Bronchial epithelial cell (primary cell): ENCODE results near the gene ASCL5.

DNA sequence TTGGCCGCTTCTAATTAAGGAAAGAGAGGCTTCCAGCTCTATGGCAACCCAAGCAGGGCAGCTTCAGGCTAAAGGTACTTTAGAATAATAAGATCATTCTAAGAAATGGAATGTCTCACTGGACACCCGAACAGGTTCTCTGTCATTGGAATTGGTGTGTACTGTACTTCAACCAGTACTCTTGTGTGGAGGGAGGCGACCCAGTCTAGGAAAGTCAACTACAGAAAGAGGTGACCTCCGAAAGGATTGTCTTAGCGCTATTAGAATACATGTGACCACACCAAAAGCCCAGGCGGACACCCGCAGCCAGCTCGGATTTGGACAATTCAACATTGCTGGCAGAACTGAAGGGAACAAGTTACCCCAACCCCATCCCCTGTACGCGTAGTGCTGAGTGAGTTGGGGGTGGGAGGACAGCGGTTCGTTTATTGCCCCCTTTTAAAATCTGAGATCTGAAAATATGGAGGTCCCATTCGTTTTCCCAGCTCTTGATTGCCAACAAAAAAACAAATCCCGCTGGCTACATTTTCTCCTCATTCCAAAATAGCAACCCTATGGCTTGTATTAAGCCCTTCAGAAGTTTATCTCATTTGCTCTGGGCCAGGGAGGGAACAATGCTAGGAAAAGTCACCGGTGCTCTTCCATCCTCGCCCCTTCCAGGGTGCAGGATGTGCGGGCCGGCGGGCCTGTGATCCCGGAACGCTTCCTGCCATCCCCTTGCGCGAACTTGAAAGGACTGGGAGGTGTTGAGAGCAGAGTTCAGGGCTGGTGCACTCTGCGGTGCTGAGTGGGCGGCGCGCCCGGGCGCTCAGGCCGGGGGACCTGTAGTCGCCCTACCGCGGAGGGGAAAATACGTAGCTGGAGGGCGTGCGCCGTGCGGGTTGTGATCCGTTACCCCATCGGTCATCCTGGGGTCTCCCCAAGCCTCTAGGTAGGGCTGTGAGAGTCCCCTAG lies 12.8 kb downstream of the NR5A2 start:
- RRBS, 2 experiments, result 9 to 13% methylated on average over 4 to 13 of the region's 40 CpGs

DNA sequence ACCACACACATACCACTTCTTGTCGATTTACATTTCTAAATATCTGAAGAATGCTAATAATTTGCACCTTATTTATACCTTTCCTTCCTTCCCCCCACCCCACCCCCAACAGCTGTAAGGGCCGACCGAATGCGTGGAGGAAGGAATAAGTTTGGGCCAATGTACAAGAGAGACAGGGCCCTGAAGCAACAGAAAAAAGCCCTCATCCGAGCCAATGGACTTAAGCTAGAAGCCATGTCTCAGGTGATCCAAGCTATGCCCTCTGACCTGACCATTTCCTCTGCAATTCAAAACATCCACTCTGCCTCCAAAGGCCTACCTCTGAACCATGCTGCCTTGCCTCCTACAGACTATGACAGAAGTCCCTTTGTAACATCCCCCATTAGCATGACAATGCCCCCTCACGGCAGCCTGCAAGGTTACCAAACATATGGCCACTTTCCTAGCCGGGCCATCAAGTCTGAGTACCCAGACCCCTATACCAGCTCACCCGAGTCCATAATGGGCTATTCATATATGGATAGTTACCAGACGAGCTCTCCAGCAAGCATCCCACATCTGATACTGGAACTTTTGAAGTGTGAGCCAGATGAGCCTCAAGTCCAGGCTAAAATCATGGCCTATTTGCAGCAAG lies 20.7 kb downstream of the NR5A2 start:
- RRBS, 2 experiments, result no CpG with 5 or more reads among the region's 9 CpGs

DNA sequence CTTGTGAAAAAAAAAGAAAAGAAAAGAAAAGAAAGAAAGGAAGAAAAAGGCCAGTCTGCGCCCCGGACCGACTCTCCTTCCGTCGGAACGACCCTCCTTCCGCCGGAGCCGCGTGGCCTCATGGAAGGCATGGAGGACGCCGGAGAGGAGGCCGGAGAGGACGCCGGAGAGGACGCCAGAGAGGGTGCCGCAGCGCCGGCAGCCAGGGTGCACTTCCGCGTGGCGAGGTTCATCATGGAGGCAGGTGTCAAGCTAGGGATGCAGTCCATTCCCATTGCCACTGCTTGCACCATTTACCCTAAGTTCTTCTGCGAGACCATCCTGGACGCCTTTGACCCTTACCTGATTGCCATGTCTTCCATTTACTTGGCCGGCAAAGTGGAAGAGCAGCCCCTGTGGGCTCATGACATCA lies 185.9 kb downstream of the NR5A2 start:
- RRBS, 2 experiments, result 91 to 92% methylated on average over 4 to 6 of the region's 25 CpGs

- RRBS, 2 experiments, result no CpG with 5 or more reads among the region's 5 CpGs
Measured at GRCh38 chr1:200298180-200298818, 111.5 kb downstream of the ZNF281 start.

- RRBS, 2 experiments, result no CpG with 5 or more reads among the region's 8 CpGs
Measured at GRCh38 chr1:200628168-200628901, 7.8 kb upstream of the KIF14 start.

GRCh38 chr1:200642362-200642916 lies 21.9 kb upstream of the KIF14 start:
- RRBS, 2 experiments, result no CpG with 5 or more reads among the region's 6 CpGs

- RRBS, 2 experiments, result 5 to 9% methylated on average over 1 of the region's 8 CpGs
Measured at GRCh38 chr1:200738580-200738768, 219 bp upstream of the CAMSAP2 start.

- RRBS, 2 experiments, result no CpG with 5 or more reads among the region's 3 CpGs
Measured at GRCh38 chr1:200760729-200761149, 22.0 kb downstream of the CAMSAP2 start.

GRCh38 chr1:200769499-200770233 lies 31.0 kb downstream of the CAMSAP2 start:
- RRBS, 2 experiments, result no CpG with 5 or more reads among the region's 5 CpGs

GRCh38 chr1:201019057-201019870 lies 4.2 kb downstream of the KIF21B start:
- RRBS, 2 experiments, result no CpG with 5 or more reads among the region's 8 CpGs

DNA sequence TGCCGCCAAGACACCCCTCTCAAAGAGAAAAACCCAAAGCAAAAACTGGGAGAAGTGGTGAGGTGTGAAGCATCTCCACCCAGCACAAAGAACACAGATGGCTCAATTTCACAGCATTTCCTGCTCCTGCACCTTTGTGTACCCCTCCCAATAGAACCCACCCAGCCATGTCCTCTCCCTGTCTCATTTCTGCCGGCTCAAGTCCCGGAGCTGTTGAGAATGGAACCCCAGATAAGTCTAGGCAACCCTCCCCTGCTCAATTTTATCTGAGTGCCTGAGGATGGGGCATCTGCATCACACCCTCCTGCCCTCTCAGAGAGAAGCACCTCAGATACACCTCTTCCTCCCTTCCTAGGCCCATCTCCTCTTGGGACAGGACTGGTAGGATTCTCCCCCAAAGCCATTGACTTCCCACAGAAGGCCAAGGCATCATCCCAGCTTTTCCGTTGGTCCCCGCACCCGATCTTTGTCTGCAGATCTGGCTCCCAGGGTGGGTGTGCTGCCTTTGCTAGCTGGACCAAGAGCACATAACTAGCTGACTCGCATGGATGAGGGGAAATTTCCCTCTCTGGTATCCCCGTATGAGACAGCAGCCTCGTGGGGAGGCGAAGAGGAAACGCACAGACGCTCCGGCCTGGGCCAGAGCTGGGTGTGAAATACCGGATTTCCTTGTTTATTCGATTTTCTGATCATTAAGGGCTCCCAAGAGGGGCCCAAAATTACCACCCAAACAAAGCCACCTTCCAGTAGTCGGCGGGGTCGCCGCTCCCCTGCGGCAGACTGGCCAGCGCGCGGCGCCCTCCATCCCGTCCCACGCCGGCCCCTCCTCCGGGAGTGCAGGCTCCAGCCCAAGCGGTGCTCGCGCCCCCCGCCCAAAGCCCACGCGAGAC lies 865 bp downstream of the KIF21B start:
- RRBS, 2 experiments, result 0 to 2% methylated on average over 4 of the region's 34 CpGs

DNA sequence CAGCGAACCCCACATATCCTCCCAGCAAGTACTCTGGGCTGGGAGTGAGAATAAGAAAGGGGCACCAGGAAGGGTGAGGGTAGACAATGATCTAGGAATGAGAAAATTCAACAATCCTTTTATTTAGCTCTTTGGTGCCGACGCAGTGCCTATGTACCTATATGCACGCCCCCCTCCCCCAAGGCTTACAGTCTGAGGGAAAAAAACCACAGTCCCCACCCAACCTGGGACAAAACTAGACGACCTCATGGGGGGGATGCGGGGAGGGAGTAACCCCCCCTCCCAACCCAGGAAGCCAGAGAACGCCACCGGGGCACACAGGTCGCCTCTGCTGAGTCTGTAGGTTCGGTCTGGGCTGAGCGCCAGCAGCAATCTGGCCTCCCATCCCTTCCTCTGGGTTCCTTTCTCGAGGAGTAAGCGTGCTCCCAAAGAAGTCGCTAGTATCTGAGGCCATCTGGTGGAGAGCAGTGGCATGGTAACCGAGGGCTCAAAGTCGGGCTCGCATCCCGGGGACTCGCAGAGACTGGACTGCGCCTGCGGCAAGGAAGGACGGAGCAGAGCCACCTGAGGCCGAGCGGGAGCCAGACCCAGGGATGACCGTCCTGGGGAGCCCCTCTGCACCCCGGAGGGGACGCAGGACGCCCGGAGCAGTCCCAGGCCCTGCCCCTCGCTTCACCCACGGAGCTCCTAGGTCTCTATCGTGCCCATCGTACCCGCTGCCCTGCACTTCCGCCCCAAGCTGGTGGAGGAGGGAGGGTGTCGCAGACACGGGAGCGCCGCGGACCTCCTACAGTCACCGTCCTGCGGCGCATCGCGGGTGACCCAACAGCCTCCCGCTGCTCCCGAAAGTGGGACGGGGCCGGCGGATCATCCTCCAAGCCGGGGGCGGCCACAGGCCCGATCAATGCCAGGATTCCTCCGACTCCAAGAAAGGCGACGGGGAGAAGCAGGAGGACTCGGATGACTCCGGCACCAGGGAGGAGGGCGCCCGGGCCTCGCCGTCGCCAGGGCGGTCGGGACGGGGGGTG lies 1.9 kb upstream of the CACNA1S start:
- RRBS, 2 experiments, result 1 to 2% methylated on average over 10 to 22 of the region's 66 CpGs

GRCh38 chr1:201126830-201127752 lies at the start of gene ASCL5:
Gene ASCL5 (minus strand): TSS chr1:201127184.
- RRBS, 2 experiments, result 5 to 15% methylated on average over 10 of the region's 24 CpGs

DNA sequence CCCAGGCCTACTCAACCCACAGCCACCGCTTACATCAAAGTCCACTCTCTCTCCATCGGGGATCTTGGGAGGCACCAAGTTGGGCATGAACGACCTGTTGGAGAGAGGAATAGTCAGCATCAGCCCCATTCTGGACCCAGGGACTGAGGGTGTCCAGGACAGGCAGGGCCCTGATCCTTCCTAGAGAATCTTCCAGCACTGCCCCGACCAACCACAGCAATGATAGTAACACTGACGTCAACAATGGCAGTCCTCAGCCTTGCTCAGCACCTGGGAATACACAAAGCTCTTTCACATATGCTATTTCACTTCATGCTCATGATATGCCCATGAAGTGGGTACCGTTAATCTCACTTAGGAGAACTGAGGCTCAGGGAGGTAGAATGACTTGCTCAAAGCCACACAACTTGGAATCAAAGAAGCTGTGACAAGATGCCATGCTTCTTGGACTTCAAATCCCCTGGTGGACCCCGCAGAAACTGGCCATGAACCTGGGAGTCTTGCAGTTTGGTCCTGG lies 11.8 kb downstream of the TNNT2 start:
- RRBS, 2 experiments, result no CpG with 5 or more reads among the region's 7 CpGs

- RRBS, 2 experiments, result no CpG with 5 or more reads among the region's 11 CpGs
Measured at GRCh38 chr1:201368971-201369755, 8.3 kb downstream of the TNNT2 start.

DNA sequence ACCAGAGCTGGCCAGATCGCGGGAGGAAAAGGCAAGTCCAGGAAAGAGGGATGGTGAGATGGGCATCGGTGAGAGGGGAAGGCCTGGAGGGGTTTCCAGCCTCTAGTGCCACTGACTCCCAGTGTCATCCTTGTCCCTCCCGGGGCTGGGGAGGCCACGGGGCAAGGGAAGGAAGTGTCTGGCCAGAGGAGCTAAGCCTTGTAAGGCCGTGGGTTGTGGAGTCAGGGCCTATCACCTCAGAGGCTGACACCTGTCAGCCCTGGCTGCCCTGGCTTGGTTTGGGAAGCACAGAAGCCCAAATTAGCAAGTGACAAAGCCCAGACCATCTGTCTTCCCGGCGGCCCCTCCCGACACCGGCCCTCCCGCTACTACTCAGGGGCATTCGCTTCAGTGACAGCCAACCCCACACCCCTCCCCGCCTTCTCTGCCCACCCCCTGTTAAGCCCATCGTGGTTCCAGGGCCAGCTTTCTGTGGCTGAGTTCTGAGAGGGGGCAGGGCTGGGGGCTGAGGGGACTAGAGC lies 4.8 kb upstream of the TNNI1 start:
- RRBS, 2 experiments, result no CpG with 5 or more reads among the region's 14 CpGs

DNA sequence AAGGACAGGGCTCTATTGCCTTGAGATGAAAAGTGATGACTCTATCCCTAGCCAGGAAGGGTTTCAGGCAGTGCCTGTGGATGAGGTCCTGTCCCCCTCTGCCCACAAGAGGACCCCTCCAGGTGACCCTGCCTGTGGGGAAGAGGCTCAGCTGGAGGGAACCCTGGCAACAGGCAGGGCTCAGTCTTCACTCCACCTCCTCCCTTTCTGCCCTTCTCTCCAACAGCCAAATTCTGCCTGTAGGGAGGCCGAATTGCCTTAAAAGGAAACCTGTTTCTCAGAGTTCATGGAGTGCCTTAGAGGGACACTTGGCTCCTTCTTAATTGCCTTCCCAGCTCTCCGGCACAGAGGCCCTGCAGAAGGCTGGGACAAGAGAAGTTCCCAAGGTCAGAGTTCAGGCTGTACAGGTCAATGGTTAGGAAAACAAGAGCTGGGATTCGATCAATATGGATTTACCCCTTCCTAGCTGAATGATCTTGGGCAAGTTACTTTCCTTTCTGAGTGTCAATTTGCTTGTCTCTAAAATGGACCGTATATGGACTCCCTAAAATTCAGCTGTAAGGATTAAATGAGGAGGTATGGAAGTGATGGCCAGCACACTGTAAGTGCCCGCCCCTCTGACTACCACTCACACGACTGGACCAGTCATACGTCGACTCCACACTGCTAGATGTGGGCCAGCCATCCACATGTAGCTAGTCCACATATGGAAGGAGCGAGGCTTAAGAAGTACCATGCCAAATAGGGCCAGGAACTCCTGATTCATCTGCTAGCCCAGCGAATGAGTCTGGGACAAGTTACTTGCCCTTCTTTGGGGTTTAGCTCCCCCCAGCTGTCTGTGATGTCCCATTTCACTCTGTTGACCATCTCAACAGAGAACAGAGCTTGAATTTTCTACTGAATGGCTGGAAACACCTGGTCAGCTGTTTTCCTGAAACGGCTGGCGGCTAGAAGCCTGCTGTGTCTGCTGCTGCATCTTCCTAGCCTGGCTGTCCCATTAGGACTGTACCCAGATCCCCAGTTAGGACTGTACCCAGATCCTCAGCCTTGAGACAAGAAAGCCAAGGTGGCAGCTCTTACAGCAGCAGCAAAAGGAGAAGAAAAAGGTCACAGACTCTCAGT lies 6.0 kb downstream of the CSRP1 start:
- RRBS, 2 experiments, result no CpG with 5 or more reads among the region's 12 CpGs

DNA sequence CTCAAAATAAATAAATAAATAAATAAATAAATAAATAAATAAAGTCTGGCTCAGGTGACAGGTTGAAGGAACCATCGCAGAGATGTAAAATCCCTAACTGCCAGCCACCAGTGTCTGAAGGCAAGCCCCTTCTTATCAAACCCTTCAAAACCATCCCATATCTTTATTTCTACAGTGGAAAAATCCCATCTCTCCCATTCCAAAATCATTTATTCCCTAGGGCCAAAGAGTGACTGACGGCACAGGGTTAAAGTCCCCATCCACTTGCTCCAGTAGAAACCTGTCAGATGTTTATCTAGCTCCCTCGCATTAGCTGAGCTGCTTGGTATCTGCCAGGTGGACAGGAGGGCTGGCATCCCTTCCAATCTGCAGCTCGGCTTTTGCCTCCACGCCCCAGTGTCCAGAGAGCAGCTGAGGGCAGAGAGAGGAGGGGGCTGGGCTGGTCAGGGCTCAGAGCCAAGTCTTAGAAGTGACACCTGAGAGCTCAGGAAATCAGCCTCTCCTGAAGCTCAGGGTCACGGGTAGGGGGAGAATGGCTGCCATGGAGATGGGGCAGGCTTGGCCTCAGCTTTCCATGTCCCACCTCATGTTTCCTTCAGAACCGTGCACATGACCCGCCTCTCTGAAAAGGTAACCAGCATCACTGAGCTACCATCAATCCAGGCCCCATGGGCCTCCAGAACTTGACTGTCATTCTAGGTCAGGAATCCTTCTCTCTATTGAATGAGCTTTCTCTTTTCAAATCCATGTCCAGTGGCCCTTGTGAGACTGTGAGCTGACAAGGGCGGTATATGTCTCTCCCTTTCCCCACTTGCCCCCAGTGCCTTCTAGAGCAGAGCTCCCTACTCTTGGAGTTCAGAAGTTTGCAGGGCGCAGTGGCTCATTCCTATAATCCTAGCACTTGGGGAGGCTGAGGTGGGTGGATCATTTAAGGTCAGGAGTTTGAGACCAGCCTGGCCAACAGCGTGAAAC lies 4.6 kb downstream of the CSRP1 start:
- RRBS, 2 experiments, result no CpG with 5 or more reads among the region's 11 CpGs

DNA sequence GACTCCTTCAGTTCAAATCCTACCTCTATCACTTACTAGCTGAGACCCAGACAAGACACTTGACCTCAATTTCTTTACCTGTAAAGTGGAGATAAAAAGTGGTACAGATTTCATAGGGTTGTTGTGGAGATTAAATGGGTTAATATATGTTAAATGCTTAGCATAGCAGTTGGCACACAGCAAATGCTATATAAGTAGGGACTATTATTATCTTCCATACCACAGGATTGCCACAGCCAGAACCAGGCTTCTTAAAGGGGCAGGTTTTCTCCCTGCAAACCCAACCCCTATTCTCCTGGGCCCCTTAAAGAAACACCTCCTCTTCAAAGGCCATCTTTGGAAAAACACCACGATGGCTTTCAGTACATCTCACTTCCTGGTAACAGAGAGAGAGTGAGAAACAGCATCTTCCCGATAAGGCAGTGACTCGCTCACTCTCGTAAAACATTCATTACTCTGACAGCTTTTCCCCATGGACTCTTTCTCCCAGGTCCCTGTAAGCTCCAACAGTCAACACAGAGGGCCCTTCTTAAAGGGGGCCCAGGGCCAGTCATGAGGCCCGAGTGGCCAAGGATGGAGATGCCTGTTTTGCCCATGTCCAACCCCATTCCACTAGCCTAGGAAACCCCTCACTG lies 3.9 kb upstream of the NAV1 start:
- RRBS, 2 experiments, result no CpG with 5 or more reads among the region's 5 CpGs

DNA sequence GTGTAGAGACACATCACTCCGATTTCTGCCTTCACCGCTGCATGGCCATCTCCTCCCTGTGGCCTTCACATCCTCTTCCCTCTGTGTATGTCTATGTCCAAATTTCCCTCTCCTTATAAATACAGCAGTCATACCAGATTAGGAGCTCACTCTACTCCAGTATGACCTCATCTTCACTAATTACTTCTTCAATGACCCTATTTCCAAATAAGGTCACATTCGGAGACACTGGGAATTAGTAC lies 16.0 kb downstream of the NAV1 start:
- RRBS, 2 experiments, result no CpG with 5 or more reads among the region's 3 CpGs